ENCODE measurements around a stretch of chr11.

GRCh38 chr11:78961720-78962516 is 387.3 kb upstream of the NARS2 start:
- RRBS = 6% methylated on average over 4 of the region's 35 CpGs

DNA sequence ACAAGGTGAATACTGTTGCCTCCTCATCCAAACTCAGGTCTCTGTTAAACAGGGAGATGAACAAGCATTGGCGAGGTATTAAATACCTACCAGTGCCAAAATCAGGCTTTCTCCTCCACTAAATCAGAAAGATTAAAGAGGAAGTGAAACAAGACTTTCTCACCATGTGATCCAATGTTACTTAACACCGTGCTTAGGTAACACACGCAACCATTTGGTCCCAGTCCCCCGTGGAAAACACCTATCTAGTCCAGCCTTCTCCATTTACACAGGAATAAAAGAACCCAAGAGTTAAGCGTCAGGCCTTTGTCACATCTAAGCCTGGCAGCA is 34.5 kb downstream of the TENM4 start:
- RRBS = no CpG with 5 or more reads among the region's 5 CpGs

DNA sequence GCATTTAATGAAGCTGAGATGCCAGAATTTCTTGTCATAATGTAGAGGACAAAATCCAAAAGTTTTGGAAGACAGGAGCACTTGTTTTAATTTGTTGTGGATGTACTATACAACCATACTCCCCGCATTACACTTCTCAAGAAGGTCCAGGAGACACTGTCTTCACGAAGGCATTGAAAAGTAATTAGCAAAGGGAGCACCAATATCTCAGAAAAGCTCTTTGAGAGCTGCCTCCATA is 1023.9 kb downstream of the FAM181B start:
- RRBS = no CpG with 5 or more reads among the region's 2 CpGs

- RRBS = no CpG with 5 or more reads among the region's 3 CpGs
Observed at GRCh38 chr11:81874562-81874985, 859.1 kb downstream of the FAM181B start.

GRCh38 chr11:82901950-82902156 is 317 bp downstream of the DDIAS start:
- RRBS = no CpG with 5 or more reads among the region's 10 CpGs

DNA sequence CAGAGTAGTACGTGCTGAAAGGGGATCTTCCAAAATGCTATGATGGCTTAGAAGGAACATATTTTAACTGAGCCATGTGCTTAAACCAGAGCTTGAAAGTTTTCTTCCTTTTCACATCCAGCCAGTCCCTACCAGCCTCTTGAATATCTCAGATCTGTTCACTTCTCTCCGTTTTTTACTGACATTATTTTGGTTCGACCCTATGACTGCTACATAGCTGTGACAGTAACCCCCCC is 539 bp downstream of the DDIAS start:
- RRBS = no CpG with 5 or more reads among the region's 3 CpGs

- RRBS = no CpG with 5 or more reads among the region's 1 CpG
Observed at GRCh38 chr11:82992274-82992676, 79.4 kb downstream of the RAB30 start.

GRCh38 chr11:83061909-83062464 is 9.7 kb downstream of the RAB30 start:
- RRBS = no CpG with 5 or more reads among the region's 3 CpGs

- RRBS = no CpG with 5 or more reads among the region's 1 CpG
Observed at GRCh38 chr11:83070275-83070694, 1.4 kb downstream of the RAB30 start.

- RRBS = no CpG with 5 or more reads among the region's 7 CpGs
Observed at GRCh38 chr11:83160124-83161109, 3.5 kb downstream of the PCF11 start.

DNA sequence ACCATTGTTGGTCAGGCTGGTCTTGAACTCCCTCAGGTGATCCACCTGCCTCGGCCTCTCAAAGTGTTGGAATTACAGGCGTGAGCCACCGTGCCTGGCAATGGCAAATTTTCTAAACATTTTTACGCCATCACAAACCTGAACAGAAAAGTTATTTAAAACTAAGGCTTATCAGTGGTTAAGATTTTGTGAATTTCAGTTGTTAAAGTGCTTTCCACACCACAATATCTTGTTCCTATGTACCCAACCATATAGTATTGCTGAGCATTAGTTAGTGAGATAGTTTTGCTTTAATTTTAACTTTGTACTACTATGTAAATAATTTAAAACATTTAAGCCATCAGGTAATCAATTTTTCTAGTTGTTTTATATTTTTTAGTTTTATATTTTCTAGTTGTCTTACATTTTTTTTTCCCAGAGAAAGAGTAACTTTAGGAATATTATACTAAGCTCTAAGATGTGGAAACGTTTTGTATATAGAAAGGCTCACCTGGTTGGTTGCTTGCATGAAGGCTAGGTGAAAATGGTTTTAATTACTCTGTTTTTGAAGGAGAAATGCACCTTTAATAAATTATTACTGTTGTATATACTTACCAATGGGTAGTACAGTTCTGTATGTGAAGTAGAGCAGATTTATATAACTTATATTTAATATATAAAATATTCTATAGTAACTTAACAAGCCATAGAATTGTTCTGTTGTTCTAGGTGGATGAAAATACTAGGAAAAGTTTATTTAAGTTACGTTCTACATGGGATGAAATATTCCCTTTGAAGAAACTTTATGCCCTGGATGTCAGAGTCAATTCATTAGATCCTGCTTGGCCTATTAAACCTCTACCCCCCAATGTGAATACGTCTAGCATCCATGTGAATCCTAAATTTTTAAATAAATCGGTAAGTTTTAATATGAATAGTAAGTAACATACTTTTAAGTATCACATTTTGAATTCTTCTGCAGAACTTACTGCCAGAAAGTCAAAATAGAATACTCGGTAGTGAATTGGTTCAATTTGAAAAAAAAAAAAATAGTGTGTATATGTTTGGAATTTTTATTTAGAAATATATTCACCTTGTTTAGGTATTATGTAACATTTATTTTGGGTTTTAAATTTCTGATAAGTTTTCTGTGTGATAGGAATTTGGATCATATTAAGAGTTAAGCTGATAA is 6.4 kb downstream of the PCF11 start:
- RRBS = no CpG with 5 or more reads among the region's 9 CpGs

DNA sequence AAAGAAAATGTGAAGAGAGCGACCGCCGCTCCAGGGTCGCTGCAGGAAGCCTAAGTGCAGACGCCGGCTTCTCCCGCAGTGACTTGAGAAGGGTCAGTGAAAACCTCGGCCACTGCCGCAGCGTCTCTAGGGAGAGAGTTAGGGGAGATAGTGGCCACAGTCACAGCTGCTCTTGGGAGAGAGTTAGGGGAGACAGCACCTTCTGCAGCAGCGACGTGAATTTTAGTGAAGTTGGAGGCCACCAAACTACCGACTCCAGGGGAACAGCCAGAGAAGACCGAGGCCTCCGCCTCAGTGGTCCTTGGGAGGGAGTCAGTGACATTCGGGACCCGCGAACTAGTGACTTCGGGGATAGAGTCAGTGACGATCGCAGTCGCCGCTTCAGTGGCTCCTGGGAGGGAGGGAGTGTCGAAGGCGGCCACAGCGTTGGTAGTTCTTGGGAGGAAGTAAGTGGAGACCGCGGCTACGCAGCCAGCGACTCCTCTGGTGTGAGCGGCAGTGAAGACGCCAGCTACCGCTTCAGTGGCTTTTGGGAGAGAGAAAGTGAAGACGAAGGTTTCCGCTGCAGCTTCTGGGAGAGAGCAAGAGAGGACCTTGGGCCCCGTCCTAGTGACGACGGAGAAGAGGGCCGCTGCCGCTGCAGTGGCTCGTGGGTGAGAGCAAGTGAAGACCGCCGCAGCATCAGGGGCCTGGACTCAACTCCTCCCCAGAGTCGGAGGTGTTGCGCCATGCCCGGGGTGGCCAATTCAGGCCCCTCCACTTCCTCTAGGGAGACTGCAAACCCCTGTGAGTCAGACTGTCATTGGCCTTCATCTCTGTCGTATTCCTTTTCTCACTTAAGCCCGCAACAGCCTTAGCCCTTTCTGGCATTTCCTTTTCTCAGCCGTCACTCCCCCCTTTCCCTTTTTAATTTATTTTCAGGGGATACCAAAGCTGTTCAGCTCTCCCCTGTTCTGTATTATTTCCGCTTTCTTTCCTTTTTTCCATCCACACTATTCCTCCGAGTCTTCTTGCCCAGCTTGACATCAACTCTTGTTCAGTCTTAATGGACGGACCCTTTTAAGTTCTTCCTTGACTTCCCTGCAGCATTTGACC is 778 bp downstream of the ANKRD42 start:
- RRBS = no CpG with 5 or more reads among the region's 52 CpGs

DNA sequence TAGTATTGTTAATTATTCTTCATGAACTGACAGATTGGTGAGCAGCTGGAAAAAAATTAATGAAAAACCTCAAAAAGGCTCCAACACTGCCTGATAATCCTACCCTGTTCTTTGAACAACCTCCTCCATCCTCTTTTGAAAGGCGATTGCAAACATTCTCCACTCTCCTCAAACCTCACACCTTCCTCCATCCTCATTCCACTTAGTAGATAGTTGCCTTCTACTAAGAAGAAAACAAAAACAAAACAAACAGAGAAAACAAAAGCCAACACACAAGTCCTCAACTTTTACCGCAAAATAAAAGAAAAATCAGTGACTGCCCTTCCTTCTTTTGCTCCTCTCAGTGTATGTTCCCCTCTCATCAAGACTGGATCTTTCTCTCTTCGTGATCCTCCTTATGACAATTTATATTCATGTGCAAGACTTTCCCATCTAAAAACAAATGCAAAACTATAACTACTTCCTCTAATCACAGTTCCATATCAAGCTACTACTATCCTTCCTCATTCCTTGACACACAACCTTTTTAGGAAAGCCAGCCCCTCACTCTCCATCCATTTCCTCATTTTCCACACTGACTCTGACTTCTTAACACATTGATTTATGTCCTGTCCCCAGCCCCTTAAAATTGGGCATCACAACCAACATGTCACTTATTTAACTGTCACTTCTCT is 696.6 kb downstream of the DLG2 start:
- RRBS = no CpG with 5 or more reads among the region's 3 CpGs

DNA sequence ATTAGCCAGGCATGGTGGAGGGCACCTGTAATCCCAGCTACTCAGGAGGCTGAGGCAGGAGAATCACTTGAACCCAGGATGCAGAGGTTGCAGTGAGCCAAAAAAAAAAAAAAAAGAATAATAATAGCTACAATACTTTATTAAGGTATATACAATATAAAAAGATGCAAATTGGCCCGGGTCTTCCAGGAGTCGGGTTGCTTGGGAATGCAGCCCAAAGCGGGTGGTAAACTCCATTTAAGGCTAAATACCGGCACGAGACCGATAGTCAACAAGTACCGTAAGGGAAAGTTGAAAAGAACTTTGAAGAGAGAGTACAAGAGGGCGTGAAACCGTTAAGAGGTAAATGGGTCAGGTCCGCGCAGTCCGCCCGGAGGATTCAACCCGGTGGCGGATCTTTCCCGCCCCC is 143.3 kb downstream of the DLG2 start:
- RRBS = 21% methylated on average over 11 of the region's 16 CpGs

GRCh38 chr11:85547293-85548067 is 79.7 kb downstream of the DLG2 start:
- RRBS = no CpG with 5 or more reads among the region's 7 CpGs

GRCh38 chr11:85686307-85686589 is 253 bp upstream of the CCDC89 start:
- RRBS = no CpG with 5 or more reads among the region's 2 CpGs

DNA sequence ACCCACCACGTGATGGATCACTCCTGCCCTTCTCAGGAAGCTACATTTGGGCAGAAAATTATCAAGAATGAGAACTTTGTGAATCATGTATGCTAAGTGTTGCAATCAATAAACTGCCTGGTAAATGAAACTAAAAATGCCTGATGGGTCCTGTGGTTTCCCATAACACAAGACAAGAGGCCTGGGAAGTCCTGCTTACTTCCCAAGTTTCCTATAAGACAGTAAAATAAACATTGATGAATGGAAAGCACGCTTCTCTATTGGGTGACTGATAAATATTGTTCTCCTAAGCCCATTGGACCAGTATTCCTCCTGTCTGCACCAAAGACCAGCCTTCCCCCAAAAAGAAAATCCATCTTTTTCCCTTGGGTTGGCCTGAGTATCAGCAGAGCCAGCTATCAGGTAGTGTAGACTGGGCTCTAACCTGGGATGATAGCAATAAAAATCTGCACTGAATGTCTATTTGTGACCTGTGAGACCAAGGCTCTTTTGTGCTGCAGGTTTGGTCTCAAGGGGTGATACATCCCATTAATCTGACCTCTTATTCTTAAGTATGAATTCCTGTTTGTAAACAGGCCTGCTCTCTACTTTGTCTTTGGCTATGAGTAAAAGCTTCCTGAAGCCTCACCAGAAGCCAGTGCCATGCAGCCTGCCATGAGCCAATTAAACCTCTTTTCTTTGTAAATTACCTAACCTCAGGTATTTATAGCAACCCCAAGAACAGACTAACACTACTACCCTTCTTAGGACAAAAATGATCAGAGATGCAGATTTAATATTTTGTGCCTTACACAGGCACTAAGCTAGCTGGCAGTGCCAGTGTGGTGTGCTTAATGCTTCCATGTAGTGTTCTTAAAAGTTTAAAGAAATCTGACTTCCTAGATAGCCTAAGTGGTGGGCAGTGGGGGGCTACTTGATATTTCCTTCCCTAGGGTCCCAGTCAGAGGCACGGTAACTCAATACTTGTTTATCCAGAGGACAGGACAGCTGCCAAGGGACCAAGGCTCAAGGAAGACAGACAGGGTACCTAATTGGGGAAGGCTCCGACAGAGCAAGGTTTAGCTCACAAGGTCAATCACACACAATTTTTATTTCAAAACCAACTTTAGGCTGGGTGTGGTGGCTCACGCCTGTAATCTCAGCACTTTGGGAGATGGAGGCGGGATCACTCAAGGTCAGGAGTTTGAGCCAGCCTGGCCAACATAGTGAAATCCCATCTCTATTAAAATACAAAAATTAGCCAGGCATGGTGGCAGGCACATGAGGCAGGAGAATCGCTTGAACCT is 98.9 kb downstream of the CCDC83 start:
- RRBS = no CpG with 5 or more reads among the region's 7 CpGs

DNA sequence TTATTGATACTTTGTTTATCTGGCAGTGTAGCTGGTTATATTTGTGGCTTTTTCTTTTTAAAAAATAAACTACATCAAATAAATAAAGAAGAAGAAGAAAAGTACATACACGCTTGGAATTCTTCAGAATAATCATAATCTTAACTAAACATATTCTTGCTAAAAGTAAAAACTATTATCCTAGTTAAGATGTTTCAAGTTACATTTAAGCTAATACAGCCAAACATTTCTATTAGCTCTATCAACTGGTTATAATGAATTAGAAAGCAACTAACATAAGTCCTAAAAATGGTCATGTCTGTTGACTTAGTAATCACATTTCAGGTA is 39.3 kb downstream of the PICALM start:
- RRBS = no CpG with 5 or more reads among the region's 1 CpG

Measured in AG09319 (cell line).